LHCN-M2 (cell line): ENCODE results near the gene RESF1.

DNA sequence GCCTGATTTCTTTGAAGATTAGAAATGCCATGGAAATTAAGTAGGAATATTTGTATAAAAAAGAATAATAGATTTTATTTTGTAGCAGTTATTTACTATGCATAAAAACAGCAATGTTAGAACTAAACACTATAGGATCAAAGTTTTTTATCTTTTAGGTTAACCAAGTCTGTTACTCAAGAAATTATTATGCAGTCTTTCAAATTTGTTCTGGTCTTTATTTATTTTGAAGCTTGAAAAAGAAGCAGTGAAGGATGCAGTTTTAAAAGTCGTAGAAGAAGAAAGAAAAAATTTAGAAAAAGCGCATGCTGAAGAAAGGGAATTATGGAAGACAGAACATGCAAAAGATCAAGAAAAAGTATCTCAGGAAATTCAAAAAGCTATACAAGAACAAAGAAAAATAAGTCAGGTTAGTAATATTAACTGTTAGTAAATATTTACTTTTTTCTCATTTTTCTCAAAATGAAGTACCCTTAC, 262.0 kb downstream of the CCDC91 start:
- RAMPAGE, long total RNA, result no peak

DNA sequence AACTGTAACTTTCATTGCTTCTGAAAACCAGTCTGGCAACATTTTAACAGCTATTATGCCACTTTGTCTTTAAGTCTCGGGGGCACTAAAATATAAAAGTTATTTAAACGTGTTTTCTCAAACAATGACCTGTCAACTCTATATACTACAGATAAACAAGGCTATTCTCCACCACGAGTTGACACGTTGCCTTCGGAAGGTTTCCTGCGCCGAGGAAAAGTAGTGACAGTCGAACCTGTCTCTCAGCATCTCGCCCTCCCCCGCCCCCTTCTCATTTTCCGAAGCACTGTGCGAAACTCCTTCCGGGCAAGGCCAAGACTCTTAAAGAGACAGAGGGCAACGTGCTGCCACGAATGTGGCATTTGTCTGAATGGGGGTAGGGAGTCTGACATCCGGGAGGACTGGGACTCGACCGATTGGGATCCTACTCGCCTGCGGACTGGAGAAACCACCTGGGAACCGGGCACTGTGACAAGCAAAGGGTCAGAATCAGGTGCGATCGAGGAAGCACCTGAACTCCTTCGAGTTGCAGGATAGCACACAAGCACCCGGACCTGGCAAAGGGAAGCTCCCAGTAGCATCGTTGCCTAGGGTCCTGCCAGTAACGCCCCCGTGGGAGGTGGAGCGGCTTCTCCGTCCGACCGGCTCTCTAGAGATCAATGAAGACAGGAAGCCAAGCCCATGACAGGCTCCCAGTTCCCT, 481 bp downstream of the ERGIC2 start:
- RAMPAGE, long total RNA, result no peak

DNA sequence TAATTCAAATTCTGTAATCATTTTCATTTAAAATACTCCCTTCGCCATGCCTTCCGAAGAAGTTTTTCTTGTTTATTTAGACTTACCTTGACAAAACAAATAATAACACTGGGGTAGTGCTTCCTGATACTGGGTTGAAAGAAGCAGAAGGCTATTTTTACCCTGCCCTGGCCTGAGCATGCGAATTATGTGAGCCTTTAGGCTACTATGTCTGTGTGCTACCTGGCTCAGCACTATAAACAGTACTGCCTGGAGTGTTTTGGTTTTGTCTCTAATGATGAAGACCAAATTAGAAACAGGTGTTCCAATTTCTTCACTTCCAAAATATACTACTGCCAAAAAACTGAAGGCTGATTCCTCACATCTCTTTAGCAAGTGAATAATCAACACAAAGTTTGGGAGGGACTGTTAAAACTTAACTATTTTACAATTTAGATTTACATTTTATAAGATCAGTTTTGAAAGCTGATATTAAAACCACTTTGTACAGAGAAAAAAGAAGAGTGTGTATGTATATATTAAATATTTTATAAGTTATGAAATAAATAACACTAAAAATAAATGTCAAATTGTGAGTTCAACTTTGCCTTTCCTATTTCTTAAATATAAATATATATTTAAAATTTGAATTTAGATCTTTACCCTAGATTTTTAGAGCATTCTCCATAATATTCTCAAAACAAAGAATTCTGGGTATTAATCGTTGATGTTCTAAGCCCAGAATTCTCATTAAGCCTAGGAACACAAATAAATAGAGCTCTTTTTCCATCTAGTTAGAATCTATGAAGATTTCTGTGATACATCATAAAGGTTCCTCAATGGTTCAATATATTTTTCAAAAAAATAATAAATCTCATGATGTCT, 7.8 kb upstream of the OVCH1 start:
- RAMPAGE, long total RNA, result no peak

- RAMPAGE, long total RNA, result no peak
Measured at GRCh38 chr12:29727822-29728417, 55.8 kb downstream of the TMTC1 start.

GRCh38 chr12:29728933-29729840, 54.6 kb downstream of the TMTC1 start:
- RAMPAGE, long total RNA, result no peak

DNA sequence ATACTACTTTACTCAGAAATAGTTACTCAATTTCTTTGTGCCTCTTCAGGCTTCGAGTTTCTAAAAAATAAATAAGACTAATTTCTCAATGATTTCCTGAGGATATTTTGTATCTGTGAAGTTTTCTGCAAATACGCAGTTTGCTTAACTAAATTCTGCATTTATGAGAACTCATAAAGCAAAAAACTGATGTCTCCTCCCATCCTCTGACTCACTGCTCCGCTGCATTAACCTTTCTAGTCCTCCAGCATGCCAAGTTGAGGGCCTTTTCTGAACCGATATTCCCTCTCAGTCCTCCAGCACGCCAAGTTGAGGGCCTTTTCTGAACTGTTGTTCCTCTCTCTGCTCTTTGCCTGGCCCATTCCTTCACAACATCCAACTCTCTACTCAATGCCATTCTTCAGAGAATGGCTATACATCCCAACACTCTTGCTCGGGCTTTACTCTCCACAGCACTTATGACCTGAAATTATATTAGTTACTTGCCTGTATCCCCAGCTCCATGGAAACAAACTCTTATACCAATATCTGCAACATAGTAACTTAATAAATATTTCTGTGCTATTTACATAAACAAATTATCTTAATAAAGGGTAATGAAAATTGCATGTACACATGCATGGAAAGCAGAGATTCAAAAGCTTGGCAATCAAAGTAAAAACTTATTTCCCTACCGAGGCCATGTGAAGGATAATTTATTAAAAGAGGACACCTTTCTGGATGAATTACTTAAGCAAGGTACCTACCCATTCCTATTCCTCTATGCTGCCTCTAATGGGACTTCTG, 3.0 kb downstream of the IPO8 start:
- RAMPAGE, long total RNA, result no peak

- RAMPAGE, long total RNA, result no peak
Measured at GRCh38 chr12:30822308-30823513, 68.0 kb upstream of the CAPRIN2 start.

DNA sequence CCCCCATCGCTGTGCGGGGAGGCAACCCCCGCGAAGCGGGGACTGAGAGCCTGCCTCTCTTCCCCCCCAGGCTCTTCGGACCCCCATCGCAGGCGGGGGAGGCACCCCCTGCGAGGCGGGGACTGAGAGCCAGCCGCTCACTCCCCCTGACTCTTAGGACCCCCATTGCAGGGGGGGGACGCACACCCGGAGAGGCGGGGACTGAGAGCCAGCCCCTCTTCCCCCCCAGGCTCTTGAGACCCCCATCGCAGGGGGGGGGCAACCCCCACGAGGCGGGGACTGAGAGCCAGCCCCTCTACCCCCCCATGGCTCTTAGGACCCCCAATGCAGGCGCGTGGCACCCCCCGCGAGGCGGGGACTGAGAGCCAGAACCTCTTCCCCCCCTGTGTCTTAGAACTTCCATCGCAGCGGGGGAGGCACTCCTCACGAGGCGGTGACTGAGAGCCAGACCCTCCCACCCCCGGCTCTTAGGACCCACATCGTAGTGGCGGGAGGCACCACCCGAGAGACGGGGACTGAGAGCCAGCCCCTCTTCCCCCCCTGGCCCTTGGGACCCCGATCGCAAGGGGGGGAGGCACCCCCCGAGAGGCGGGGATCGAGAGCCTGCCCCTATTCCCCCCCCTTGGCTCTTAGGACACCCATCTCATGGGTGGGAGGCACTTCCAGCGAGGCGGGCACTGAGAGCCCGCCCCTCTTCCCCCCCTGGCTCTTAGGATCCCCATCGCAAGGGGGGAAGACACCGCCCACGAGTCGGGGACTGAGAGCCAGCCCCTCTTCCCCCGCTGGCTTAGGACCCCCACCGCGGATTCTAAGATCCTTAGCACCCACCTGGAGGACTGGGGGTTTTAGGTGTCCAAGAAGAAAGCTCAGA, 44.6 kb downstream of the DDX11 start:
- RAMPAGE, long total RNA, result no peak

DNA sequence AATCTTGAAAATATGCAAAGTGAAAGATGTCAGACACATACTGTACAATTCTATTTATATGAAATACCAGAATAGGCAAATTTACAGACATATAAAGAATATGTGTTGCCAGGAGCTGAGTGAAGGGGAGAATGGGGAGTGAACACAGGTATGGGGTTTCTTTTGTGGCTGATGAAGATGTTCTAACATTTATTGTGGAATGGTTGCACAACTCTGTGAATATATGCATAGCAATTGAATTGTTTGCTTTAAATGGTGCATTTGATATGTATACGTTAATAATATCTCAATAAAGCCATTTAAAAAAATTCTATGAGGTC, 65.6 kb downstream of the DENND5B start:
- RAMPAGE, long total RNA, result no peak

- RAMPAGE, long total RNA, result no peak
Measured at GRCh38 chr12:31650916-31651299, 8.6 kb upstream of the ETFBKMT start.

DNA sequence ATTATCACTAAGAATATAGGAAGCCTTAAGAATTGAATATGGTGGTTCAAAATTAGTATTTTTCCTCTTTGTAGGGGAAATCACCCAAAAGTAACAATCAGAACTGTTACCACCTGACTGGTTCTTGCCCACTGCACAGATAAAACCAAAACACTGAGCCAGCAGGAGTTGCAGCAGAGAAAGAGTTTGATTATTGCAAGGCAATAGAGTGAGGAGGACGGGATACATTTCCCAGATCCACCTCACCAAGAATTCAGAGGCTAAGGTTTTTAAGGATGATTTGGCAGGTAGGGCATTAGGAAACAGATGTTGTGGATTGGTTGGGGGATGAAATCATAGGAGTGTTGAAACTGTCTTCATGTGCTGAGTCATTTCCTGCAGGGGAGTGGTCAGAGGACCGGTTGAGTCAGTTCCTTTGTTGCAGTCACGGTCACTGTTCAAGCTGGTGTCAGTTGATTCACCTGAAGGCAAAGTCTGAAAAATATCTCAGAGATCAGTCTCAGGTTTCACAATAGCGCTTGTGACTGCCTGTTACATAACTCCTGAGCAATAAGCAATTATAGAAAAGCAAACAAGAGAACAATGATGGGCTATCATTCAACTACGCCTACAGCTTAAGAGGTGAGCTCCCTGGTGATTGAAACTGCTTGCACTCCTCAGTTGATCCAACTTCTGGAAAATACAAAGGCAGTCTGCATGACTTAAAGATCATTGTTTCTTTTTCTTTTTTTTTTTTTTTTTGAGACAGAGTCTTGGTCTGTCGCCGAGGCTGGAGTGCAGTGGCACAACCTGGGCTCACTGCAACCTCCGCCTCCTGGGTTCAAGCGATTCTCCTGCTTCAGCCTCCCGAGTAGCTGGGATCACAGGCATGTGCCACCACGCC, 20.4 kb upstream of the AMN1 start:
- RAMPAGE, long total RNA, result no peak

GRCh38 chr12:31832718-31832979, 40.6 kb upstream of the H3-5 start:
- RAMPAGE, long total RNA, result no peak

GRCh38 chr12:31874877-31875909, 83.1 kb upstream of the H3-5 start:
- RAMPAGE, long total RNA, result no peak

- RAMPAGE, long total RNA, result start-site peak on the plus strand at chr12:31959412-31959431, 26 reads
Measured at GRCh38 chr12:31959006-31959969, at the start of gene RESF1. Gene RESF1, plus strand, starts transcription at chr12:31959415.

GRCh38 chr12:31982859-31984220, 24.1 kb downstream of the RESF1 start:
- RAMPAGE, long total RNA, result no peak

GRCh38 chr12:32379637-32380021, 19.7 kb upstream of the FGD4 start:
- RAMPAGE, long total RNA, result no peak

GRCh38 chr12:32501589-32502558, 102.5 kb downstream of the FGD4 start:
- RAMPAGE, long total RNA, result no peak

DNA sequence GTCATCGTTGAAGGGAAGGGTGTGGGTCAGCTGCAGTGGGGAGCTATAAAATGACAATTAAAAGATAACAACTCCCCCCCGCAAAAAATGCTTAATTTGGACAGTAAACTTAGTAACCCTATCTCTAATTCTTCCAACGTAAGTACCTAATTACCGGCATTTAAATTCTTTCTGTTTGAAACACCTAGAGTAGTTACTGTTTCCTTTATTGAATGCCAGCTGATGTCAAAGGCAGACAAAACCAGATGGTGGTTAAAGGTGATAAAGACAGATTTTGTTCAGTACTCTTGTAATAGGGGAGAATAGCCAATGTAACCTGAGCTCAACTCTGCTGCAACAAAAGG, 90.6 kb upstream of the PKP2 start:
- RAMPAGE, long total RNA, result no peak

DNA sequence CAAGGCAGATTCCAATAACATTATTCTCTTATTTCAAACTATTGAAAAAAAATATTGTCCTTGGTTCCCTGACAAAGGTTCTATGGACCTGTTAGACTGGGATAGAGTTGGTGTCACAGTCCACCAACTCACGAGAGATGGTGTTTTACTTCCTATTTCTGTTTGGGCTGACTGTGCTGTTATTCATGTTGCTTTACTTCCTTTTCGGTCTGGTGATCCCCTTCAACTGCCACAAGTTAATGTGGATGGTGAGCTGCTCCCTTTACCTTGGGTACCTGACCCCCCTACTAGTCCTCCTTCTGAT, 192.7 kb upstream of the ALG10B start:
- RAMPAGE, long total RNA, result no peak

DNA sequence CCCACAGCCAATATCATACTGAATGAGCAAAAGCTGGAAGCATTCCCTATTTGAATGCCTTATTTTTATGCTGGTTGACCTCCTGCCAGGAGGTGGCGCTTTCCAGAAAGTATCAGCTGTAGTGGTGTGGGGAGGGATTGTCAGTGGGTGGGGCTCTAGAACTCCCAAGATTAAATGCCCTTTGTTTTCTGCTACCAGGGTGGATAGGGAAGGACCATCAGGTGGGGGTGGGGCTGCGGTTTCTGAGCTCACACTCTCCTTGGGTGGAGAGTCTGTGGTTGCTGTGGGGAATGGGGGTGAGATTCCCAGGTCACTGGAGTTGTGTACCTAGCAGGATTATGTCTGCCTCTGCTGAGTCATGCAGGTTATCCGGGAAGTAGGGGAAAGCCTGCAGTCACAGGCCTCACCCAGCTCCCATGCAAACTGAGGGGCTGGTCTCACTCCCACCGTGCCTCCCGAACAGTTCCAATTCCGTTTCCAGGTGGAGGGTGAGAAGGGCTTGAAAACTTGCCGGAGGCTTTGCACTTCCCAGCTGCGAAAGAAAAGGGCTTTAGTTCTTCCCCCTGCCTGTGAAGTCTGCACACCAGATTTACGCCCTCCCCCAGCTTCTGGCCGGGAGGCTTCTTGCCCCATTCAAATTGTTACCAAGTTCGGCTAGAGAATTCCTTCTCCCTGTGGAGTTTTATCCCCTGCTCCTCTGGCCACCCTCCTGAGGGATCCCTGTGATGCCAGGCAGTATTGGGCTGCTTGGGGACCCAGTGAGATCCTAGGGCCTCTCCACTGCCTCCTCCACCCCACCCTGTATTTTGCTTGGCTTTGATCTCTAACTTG, 68.4 kb downstream of the ALG10B start:
- RAMPAGE, long total RNA, result no peak